Daoy (cell line): ENCODE data around the genes HOMER2, BTBD1 and ADAMTSL3.

GRCh38 chr15:82914398-82914814 lies 38.1 kb downstream of the HOMER2 start:
- RAMPAGE, long total RNA, result no peak

DNA sequence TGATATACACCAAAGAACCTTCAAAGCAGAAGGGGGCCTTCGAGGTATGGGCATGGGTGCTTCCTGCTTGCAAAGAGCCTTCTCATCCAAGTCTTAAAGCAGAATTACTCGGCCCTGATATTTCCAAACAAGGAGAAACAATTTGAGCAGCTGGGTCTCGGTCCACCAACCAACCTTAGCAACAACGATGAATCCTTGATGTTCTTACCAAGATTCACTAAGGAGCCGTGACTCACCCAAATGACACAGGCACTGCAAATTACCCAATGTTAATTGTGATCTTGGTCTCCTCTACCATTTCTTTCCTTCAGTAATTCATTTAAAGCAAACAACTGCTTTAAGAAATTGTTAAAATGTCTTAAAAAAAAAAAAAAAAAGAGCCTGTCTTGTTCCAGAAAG lies 7.7 kb downstream of the HOMER2 start:
- RAMPAGE, long total RNA, result no peak

DNA sequence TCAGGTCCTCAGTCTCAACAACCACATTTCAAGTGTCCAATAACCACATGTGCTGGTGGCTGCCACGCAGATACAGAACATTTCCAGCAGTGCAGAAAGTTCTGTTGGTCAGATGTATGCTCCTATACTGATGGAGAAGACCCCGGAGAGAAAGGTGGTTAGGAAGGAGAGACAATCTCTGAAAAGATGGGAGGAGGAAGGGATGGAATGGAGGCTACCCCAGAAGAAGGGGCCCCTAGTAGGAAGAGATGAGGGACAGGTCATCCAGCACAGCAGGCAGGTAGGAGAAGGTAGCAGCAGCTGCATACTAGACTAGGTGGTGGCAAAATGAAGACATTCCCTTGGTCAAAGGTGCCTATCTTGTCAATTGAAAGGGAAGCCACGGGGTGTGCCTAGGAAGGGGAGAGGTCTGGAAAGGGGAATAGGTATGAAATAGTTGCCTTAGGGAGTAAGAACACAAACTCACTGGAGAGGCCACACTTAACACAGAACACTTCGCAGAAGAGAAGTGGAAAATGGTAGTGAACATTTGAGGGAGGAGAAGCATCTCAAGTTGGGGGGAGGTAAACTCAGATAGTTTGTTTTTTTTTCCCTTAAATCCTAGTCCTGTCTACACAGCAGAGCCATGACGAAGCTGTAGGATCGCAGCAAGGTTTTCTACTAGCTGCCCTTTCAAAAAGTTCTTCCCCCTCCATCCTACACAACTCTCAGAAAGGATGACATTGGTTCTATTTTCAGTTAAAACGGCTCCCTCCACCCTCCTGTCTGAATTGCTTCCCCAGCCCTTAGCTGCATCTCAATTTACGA lies 2.5 kb downstream of the HOMER2 start:
- RAMPAGE, long total RNA, result no peak

DNA sequence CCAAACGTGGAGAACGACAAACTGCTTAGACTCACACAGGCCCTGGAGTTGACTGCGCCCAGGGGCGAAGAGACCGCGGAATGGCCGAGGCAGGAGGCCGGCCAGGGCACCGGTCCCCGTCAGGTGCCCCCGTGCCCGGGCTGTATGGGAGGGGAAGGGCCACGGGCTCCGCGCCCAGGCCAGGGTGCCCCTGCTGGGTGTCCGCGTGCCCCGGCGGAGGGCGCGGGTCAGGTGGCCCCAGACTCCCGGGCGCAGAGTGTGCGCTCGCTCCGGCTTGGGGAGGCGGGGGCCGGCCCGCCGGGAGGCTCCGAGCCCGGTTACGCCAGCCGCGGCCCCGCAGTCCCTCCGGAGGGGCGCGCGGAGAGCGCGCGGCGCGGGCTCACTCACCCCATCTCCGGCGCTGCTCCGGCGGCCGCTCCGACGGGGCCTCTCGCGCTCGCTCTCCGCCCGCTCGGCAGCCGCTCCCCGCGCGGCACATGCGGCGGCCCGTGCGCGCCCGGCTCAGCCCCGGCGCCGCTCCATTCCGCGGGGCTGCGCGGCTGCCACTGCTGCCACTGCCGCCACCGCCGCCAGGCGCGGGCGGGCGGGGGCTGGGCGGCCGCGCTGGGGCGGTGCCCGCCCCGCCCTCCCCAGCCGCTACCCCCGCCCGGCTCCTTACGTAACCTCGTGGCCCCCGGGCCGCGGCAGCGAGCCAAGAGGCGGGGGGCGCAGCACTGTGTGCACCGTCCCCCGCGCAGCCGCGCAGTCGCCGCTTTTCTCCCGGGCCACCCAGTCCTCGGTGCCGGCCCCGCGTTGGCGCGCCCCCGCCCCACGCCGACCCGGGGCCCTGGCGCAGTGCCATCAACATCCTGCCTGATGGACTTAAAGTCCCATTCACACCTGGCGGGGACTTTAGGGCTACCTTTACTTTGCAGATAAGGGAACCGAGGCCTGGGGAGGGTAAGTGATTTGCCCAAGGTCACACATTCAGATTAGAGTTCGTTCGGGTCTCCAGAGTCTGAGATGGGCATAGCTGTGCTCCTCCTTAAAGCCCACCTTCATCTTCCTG lies at the start of gene HOMER2:
Gene HOMER2 (minus strand): TSS at position 577 of the 1,048 bp plus-strand sequence.
- RAMPAGE, long total RNA, result no peak

DNA sequence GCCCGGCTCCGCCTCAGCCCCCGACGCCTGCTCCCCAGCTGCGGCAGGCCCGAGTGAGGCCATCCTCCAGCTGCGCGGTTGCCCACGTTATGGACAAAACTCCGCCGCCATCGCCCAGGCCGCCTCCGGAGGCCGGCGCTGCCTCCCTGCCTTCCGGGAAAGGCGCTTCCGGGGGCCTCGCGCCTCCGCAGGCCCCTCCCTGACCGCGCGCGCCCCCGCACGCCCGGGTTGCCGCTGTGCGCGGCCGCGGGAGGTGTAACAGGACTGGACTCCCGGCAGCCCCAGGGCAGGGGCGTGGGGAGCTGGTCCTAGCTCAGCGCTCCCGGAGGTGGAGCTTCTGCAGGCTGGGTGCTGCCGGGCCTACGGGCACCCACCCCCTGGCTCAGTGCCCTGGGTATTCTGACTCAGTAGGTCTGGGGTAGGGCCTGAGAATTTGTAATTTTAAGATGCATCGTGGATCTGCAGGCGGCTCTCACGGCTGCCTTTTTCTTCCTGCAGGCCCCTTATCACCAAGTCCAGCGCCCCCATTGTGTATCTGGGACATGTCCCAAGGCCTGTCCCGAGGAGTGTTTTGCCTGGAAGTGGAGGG lies at the start of gene BTBD1:
Gene BTBD1 (minus strand): TSS at position 164 of the 589 bp plus-strand sequence.
- RAMPAGE, long total RNA, result no peak

- RAMPAGE, long total RNA, result no peak
These were observed 18.4 kb downstream of the HDGFL3 start for GRCh38 chr15:83188933-83189901.

GRCh38 chr15:83206413-83206739 lies 1.2 kb downstream of the HDGFL3 start:
- RAMPAGE, long total RNA, result no peak

DNA sequence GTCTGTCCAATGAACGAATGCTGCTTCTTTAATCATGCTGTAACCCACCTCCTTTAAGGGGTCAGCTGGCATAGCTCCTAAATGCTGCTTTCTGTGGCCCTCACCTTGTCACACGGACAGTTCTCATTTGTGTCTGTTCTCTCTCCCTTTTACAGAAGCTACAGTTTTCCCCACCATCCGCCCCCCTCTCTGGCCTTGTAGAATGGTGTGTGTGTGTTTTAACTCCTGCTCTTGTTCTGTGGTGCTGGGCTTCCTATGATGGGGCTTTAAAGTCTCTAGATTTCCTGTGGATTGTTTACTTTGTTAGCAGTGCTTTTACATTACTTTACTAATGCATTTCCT lies 1.2 kb upstream of the HDGFL3 start:
- RAMPAGE, long total RNA, result no peak

DNA sequence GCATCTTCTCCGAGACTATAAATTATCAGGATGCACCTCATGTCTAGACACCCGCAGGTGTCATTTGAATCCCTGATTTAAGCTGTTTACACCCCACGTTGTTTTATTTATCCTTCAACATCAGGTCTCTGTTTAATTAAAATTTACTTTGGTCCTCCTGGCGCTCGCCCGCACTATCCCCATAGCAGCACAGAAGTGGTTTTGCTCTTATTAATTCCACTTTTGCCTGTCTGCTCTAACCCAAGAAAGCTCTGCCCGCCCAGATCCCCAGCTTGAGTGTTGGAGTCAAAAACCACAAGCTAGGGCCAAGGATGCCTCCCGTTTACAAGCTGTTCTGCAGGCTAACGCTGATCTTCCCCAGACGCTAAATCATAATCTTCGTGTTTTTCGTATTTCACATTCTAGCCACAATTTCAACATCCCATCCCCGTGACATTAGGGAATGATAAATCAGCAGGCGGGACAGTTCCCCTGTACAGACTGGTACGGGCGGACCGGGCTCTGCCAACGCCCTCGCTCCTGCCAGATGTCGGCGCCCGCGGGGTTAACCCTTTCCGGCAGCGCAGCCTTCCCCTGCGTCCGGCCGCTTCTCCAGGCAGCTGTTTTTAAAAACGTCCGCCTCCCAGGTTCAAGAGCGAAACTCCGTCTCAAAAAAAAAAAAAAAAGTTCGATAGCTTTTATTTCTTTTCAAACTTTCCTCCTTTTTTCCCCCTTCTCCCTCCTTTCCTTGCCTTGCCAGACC lies 80.9 kb upstream of the BNC1 start:
- RAMPAGE, long total RNA, result no peak

GRCh38 chr15:83653259-83654362 lies at the start of gene ADAMTSL3:
ADAMTSL3 (plus strand) TSS chr15:83654123.
- RAMPAGE, long total RNA, result no peak

GRCh38 chr15:84670553-84671038 lies 12.6 kb upstream of the NMB start:
- RAMPAGE, long total RNA, result no peak

DNA sequence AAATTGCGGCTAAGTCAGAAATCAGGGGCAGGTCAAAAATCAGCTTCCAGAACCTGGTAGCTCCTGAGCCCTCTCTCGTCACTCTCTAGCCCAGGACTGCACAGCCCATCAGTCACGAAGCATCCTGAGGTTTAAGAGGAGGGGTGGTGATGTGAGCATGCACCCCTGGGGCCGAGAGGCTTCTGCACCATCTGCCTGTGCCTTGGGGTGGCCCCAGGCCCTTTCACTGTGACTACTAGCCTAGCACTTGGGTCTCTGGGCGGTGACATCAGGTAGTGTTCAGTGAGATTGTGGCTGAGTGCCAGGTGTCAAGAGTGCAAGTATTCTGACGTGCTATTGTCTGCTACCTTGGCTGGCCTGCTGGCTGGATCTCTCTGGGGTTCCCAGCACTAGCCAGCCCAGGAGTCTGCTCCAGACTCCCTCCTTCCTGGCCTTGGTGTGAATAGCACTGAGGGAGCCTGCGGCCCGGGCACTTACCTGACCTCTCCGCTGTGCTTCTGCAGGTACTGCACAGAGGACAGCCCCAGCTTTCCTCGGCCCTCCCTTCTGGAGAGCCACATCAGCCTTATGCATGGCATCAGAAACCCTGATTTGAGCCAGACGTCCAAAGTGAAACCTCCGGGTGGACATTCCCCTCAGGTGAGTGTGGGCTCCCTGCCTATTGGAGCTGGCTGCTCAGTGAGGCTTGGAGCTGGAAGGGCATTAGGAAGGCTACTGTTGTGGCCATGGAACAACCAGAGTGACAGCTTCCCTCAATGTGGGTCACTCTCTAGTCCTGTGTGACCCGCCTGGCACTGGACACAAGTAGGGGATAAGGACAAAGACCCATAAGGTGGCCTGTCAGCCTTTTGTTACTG lies 17.6 kb upstream of the ALPK3 start:
- RAMPAGE, long total RNA, result no peak

DNA sequence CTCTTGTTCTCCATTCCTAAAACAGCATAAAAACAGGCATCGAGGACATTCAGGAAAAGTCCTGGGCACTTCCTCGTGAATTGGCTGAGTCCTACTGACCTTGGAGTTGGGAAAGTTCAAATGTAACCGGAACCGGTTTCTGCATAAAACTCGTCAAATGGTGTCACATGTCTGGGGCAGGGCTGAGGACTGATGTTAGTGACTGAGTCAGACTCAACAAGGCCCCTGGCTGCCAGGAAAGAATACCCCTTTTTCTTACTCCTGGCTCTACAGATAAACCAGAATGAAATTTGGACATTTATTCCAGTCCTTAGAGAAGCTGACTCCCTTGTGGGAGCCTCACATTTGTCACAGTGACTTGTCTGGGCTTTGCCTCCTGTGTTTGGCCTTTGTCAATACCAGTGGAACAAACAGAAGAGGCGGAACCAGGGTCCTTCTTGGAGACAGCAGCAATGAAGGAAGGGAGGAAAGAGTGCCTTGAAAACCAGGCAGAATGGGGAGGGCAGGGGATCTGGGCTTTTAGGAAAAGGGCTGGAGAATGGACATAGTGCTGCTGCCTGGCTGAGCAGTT lies 1.5 kb downstream of the ALPK3 start:
- RAMPAGE, long total RNA, result no peak

DNA sequence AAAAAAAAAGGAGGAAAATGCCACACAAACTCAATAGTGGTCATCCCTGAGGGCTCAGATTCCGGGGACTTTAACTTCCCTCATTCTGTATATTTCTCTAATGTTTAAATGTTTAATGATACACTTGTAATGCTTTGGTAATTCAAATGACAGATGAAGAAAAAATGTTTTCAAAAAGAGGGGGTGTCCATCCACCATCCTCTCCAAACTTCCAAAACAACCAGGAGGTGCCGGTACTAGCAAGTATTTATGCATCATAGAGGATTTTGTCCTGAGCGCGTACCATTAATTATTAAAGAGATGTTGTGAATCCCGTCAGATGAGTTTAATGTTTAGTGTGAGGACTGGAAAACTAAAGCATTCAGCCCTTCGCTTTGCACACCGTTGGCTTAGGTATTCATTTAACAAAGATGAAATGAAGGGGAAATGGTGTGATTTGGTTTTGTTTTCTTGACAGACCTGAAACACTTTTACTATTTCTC lies 1.3 kb downstream of the SLC28A1 start:
- RAMPAGE, long total RNA, result no peak

GRCh38 chr15:84906653-84906919 lies 22.1 kb downstream of the SLC28A1 start:
- RAMPAGE, long total RNA, result no peak

DNA sequence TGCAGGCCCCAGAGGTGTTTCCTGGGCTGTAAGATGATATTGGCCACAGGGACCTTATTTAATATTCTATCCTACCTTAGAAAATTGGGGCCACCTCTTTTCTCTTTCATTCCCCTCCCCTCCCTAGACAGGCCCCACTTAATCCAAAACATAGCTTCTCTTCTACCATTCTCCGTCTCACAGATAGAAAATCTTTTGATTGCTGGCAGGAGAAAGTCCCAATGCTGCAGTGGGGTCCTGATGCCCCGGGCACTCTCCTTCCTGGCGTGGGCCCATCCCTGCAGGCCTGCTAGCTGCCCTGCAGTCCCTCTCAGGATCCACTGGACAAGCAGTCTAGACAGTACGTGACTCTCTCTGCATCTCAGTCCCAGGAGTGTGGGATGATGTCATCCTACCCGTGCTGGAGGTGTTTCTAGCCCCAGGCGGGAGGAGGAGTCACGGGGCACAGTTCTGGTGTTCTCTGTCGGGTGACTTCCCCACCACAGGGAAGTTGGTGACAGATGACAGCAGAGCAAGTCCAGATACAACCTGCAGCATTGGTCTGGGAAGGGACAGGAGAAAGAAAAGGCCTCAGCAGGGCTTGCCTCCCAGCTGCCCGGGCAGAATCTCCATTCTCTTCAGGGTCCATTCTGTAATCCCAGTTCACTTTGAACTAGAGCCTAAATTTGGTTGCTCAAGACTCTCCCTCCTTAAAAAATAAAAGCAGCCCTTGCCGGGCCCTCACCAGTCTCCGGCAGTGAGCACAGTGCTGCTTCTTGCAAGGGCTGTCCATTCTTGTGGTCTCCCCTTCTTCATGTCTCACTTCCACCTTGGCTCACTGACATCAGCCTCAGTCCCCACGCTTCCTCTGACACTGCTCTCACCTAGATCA lies 30.5 kb downstream of the SLC28A1 start:
- RAMPAGE, long total RNA, result no peak

- RAMPAGE, long total RNA, result no peak
These were observed 2.0 kb upstream of the PDE8A start for GRCh38 chr15:84979674-84980128.

DNA sequence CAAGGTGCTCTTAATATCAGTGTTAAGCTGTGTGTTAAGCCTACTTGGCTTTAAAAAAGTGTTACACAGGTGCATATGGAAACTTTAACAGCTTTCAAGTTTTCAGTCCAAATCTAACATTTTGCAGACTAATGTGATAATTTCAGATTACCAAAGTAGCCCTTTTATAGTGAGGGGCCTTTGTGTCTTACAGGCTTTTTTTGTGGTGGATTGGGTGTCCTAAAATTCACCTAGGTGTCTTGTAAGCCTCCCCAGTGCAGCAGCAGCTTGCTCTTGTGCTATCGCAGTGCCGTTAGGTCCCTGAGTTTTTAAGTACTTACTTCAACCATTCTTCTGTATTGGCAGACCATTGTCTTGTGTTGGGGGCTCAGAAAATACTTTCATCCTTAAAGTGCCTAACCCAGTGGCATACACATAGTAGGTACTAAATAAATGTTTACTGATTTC lies 2.0 kb downstream of the PDE8A start:
- RAMPAGE, long total RNA, result no peak

DNA sequence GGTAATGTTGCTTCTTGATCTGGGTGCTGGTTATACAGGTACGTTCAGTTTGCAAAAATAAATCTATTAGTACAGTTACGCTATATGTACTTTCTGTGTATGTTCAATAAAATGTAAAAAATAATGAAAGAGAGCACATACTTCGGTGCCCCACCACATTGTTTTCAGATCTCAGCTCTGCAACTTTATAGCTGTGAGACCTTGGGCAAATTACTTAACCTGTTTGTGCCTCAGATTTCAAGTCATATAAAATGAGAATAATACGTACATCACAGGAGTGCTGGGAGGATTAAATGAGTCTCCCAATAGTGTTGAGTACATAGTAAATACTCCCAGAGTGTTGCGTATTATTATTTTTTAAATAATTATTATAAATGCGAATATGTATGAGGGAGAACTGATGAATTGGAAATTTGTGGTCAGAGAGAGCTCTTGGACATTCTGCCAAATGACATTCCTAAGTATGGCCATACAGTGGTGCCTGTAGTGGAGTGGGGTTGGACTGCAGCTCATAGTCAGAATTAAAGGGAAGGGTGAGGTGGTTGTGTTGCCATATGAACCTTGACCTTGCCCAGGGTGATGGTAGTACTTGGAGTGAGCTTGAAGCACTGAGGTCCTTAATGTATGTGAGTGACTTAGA lies 25.9 kb downstream of the PDE8A start:
- RAMPAGE, long total RNA, result no peak

DNA sequence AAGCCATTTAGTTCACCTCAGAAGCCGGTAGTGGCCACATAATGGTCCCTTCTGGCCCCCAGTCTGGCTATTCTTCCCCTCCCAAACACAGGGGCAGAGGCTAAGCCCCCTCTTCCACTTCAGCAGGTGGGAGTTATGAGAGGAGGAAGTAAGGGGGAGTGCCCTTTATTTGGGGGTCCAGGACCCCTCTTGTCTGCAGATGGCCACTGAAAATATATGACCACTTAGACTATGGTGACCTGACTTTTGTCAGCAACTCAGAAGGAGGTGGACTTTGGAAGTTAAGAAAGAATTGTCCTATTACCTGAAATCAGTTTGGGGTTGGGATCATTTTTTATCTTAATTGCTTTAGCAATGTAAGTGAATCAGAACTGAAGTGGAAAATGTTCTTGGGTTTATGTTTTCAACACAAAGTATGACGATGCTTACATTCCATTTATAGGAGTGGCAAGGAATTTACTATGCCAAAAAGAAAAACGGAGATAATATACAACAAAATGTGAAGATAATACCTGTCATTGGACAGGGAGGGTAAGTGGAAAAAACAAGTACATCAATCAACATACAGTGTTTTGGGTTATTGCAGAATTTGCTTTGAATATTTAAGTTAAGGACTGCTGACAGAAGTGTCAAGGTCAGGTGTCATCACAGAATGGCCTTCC lies 116.0 kb downstream of the PDE8A start:
- RAMPAGE, long total RNA, result no peak